ENCODE measurements around a stretch of chrX.

DNA sequence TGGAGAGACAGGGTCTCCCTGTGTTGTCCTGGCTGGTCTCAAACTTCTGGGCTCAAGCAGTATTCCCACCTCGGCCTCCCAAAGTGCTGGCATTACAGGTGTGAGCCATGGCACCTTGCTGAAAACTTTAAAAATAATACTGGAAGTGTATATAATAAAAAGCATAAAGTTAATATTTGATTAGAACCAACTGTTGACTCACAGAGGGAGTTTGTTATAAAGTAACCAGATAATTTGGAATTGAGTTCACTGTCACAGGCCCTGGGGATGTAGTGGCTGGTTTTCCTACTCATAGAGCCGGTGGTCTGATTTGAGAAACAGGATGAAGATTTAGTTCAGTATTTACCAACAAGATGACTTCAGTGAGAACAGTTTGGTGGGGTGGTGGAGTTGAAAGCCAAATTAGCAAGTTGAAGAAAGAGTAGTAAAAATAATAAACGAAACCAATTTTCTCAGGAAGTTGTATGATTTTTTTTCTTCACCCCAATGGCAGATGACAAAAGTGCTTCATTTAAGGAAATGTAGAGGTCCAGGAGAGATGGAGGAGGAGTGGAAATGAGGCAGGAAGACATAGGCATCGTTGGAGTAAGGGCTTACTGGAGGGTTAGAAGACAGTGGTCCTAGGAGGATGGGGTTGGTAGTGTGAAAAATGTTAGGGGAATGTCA is 17.8 kb downstream of the CMC4 start:
- PRO-cap: no peak
- RAMPAGE, long total RNA, 2 experiments: no peak in any of the 2 experiments

Data from lower leg skin (tissue), 2 donors.